ENCODE measurements around a stretch of chr1.

DNA sequence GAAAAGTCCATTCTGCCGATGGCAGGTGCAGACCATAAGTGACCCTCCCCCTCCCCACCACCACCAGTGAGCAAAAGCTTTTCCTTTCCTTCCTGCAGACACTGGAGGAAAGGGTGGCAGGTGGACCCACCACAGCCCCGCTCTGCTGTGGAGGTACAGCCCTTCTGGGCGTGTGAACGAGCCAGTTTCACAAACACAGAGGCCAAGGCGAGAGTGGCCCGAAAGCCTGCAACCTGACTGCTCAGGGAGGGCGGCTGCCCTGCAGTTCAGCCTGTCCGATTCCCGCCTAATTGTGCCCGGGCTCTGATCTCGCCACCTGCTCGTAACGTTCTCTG, 56.9 kb downstream of the FAAP20 start:
- PRO-cap = no peak
- RAMPAGE, long total RNA, 2 experiments = no peak in any of the 2 experiments

DNA sequence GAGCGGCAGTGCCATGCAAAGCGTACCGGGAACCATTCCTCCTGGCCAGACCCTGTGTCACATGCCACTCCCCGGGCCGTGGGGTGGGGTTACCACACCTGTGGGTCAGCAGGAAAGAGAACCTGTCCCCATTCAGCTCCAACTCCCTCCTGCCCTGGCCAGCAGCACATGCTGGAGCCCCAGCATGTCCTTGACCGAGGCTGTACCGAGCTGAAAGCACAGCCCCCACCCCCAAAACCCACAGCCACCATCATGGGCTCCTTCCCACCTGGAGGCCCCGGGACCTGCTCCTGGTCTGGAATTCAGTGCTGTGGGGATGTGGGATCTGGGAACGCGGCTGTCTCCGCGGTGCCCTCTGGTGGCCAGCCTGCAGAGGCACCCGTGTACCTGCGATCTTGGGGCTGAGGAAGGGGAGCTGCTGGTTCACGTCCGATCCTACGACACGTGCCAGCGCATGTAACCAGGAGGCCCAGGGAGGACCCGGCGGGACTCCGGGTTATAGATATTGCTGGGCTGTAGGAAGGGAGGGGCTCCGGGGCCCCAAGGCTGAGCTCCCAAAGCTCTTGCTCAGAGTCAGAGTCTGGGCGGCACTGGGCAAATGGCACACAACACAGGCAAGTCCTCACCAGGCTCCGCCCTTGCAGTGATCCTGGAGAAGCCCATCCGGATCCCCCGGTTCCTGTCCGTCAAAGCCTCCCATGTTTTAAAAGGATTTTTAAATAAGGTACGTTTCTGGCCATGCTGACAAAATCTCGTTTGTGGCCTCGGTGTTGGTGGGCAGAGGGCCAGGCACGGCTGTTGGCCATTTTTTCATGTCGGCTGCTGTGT, 20.2 kb downstream of the FAAP20 start:
- PRO-cap = unidirectional peak, plus-strand start at position 570 of the sequence
- RAMPAGE, long total RNA, 2 experiments = start-site peak on the plus strand in 2 of 2 experiments, centred at positions 403 to 415 of the sequence, 6 to 10 reads per replicate

- PRO-cap = unidirectional peak, plus-strand start at chr1:2227316; bidirectional peak, plus-strand start at chr1:2228033, minus-strand start at chr1:2227653
- RAMPAGE, long total RNA, 2 experiments = no peak in any of the 2 experiments
Measured at GRCh38 chr1:2226762-2227764, 1.1 kb upstream of the SKI start.

GRCh38 chr1:2228720-2229817, 950 bp downstream of the SKI start:
- PRO-cap = bidirectional peak, plus-strand start at chr1:2229298, minus-strand start at chr1:2229183; bidirectional peak, plus-strand start at chr1:2229426, minus-strand start at chr1:2229450
- RAMPAGE, long total RNA, 2 experiments = no peak in any of the 2 experiments

GRCh38 chr1:2250436-2251242, 22.5 kb downstream of the SKI start:
- PRO-cap = no peak
- RAMPAGE, long total RNA, 2 experiments = no peak in any of the 2 experiments

GRCh38 chr1:2273228-2274112, 45.4 kb downstream of the SKI start:
- PRO-cap = no peak
- RAMPAGE, long total RNA, 2 experiments = no peak in any of the 2 experiments

DNA sequence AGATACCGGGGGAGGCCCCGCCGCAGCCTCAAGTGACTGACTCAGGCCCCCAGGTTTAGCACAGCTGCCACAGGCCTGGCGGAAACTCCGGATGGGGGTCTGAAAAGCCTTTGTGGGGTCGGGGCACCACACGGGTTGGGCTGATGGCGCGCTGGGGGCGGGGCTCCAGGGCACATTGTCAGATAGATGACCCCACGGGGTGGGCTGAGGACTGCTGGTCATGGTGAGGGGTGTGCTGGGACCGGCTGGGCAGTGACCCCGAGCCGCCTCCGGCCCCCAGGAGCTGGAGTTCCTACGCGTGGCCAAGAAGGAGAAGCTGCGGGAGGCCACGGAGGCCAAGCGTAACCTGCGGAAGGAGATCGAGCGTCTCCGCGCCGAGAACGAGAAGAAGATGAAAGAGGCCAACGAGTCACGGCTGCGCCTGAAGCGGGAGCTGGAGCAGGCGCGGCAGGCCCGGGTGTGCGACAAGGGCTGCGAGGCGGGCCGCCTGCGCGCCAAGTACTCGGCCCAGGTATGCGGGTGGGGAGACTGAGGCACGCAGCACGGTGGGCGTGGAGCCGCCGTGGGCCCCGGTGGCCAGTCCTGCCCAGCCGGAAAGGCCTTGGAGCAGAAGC, 77.7 kb downstream of the SKI start:
- PRO-cap = no peak
- RAMPAGE, long total RNA, 2 experiments = no peak in any of the 2 experiments

GRCh38 chr1:2308776-2309331, 80.7 kb downstream of the SKI start:
- PRO-cap = no peak
- RAMPAGE, long total RNA, 2 experiments = no peak in any of the 2 experiments

DNA sequence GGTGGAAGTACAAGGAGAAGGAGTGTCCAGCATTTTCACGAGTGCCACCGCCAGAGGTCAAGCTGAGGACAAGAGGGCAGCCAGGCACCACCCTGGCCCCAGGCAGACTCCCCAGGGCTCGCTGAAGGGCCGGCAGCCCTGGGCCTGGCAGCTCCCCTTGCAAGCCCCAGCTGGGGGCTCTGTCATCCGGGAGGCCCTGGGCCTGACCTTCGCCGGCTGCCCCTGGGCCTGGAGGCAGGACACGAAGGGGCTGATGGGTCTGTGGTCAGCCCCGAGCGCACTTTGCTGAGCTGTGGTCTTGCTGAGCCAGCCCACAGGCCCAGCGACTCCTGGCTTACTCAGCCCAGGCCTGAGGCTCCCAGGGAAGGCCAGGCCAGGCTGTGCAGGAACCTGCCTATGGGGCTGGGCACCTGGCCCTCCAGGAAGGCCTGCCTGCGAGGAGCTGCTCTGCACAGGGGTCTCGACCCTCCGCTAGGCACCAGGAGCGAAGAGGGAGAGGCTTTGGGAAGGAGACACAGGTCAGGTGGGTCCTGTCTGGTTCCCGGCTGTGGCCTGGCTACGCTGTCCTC, 74.8 kb downstream of the MORN1 start:
- PRO-cap = no peak
- RAMPAGE, long total RNA, 2 experiments = no peak in any of the 2 experiments

DNA sequence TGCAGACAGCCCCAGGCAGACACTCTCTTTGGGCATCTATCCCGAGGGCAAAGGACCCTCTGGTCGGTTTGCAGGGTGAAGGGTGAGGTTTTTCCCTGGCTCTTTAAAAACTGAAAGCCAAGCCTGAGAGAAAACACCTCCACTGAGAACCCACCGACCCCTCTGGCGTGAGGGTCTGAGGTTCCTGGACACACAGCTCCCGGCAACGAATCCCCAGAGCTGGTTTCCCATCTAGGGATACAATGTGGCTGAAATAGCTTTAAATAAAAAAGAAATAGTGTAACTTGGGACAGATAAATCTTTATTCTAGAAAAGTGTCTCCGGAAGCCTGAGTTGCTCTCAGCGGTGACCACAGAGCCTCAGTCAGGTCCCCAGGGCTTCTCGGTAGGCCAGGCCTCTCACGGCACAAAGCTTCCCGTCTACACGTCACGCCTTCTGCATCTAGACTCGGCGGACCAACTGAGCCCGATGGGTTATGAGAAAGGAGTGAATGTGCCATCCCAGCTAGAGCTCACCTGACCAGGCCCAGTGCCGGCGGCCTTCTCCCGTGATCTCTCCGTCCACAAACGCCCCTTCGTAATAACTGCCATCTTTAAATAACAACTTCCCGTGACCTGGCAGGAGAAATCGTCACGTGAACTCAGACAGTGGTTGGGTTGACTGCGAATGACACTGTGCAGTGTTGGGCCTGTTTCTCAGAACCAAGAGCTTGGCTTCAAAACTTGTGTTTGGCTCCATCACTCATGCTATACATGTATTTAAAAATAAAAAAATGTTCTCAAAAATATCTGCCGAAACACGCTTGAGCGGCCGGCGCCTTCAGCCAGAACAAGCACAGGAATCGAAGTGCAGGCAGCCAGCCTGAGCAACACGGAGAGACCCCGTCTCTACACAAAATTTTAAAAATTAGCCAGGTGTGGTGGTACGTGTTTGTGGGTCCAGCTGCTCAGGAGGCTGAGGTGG, 3.3 kb downstream of the MORN1 start:
- PRO-cap = no peak
- RAMPAGE, long total RNA, 2 experiments = no peak in any of the 2 experiments

- PRO-cap = no peak
- RAMPAGE, long total RNA, 2 experiments = no peak in any of the 2 experiments
Measured at GRCh38 chr1:2482605-2483017, 6.5 kb downstream of the PLCH2 start.

- PRO-cap = no peak
- RAMPAGE, long total RNA, 2 experiments = no peak in any of the 2 experiments
Measured at GRCh38 chr1:2528656-2529072, 1.4 kb downstream of the HES5 start.

DNA sequence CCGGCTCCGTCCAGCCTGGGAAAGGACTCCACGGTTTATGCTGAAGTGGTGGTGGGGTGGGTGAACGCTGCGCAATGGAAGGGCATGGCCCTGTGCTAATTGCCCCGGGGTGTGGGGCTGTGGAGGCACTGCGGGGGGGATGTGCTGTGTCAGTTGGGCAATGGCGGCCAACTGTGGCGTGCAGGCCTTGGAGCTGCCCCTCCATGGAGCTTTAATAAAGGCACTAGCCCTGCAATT, 9.0 kb upstream of the TNFRSF14 start:
- PRO-cap = no peak
- RAMPAGE, long total RNA, 2 experiments = no peak in any of the 2 experiments

DNA sequence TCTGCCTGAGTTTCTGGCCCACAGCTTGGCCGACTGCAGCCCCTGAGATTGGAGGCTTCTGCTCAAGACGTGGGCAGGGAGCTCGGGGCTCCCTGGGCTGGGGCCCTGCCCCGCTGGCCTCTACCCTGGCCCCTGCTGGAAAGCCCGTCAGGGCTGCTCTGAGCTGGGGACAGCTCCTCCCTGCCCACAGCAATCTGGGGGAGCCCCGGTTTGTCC, 8.8 kb upstream of the TNFRSF14 start:
- PRO-cap = no peak
- RAMPAGE, long total RNA, 2 experiments = no peak in any of the 2 experiments

DNA sequence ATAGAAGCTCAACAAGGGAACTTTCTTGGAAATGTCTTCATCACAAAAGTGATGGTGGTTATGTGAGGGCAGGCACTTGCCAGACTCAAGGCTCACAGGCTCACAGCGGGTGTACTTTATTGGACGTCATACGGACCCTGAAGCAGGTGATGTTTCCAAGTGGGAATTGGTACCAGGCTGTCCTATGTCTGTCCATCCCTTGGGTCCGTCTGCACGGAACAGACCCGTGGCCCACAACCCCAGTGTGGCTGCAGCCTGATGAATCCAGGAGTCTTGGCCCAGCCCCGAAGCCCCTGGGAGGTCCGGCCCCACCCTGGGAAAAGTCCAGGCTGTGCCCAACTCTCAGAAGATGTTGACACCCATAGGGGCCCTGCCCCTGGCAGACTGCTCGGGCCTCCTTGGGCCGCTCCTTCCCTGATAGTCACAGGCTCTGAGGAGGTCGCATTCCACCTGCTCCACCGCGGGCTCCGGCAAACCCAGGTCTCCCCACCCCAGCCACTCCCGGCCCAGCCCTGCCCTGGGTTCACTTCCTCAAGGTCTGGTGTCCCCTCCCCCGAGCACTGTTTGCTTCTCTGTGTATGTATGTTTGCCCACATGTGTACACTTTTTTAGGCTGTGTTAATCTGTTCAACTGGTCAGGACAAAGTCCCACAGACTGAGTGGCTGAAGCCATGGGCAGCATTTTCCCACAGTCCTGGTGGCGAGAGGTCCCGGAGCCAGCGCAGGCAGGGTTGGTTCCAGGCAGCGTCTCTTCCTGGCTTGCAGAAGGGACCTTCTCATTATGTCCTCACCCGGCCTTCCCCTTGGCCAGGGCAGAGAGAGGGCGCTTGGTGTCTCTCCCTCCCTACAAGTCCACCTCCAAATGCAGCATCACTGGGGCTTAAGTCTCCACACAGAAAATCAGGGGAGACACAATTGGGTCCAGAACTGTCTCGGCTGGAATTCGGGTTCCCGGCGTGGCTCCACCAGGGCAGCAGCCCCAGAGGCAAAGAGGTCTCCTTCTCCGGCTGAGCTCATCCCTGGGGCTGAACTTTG, 10.7 kb upstream of the PRXL2B start:
- PRO-cap = no peak
- RAMPAGE, long total RNA, 2 experiments = no peak in any of the 2 experiments

- PRO-cap = unidirectional peak, minus-strand start at chr1:2643206
- RAMPAGE, long total RNA, 2 experiments = no peak in any of the 2 experiments
Measured at GRCh38 chr1:2642859-2643702, 10.3 kb upstream of the MMEL1 start.

- PRO-cap = no peak
- RAMPAGE, long total RNA, 2 experiments = no peak in any of the 2 experiments
Measured at GRCh38 chr1:3067319-3067901, 1.6 kb upstream of the PRDM16 start.

GRCh38 chr1:3070795-3071265, 1.8 kb downstream of the PRDM16 start:
- PRO-cap = no peak
- RAMPAGE, long total RNA, 2 experiments = no peak in any of the 2 experiments

- PRO-cap = no peak
- RAMPAGE, long total RNA, 2 experiments = no peak in any of the 2 experiments
Measured at GRCh38 chr1:3187853-3188619, 119.0 kb downstream of the PRDM16 start.

GRCh38 chr1:3240553-3241519, 171.8 kb downstream of the PRDM16 start:
- PRO-cap = no peak
- RAMPAGE, long total RNA, 2 experiments = no peak in any of the 2 experiments

Measured in right atrium auricular region (tissue), 2 donors.